Pericardium fibroblast (primary cell): ENCODE measurements around the gene PNPLA6.

DNA sequence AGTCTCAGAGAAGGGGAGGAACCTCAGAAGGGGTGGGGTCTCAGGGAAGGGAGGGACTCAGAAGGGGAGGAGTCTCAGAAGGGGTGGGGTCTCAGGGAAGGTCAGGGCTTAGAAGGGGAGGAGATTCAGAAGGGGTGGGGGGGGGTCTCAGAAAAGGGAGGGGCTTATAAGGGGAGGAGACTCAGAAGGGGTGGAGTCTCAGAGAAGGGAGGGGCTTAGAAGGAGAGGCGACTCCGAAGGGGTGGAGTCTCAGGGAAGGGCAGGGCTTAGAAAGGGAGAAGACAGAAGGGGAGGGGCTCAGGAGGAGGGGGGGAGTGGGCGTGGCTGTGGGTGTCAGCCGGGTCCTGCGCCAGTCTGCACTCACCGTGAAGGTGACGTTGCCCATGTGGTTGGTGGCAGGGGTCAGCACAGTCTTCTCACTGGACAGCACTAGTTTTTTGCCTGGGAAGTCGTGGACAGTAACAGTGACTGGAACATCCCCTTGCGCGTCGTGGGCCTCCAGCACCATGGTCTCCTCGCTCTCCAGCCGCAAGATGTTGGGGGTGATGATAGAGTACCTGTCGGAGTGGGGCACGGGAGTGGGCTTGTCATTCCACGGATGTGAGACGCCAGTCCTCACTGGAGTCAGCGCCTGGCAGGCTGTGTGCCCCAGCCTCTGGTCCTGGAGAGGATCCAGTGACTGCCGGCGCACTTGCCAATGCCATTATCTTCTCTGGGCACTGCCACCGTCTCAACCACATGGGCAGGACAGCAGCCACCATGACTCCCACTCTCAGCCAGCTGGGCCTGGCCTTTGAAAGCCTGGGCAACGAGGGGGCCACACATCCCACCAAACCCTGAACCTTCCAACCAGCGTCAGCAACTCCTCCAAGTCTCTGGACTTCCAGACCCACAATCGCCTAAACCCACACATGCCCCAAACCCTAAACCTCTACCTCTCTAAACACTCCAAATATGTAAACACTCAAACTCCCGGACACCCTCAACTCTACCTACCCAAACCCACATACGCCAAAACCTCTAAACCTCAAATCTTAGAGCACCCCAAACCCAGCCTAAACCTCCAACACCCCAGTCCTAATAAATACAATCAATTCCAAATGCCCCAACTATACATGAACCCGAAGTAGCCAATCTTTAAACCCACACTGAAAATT lies 1.2 kb downstream of the C3 start:
- RAMPAGE, long total RNA: no peak

DNA sequence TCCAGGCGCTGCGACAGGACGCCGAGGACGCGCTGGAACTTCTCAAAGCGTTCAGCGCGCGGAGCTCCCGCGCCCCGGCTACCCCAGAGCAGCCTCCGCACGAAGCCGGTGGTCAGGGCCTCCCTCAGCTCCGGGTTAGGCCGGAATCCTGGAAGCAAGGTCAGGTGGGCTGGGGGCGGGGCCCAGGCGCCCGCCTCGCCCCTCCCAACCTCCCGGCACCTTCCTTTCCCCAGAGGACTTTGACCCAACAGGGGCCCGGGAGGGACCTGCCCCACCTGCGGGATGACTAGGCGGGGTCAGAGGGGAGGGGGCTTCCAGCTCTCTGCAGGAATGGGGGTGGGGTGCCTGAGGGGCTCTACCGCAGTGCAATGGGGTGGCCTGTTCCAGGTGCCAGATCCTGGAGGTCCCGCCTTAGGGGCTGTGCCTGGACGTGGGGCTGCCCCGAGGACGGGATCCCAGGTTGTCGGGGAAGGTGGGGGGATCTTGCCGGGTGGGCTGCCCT lies 13.2 kb downstream of the TRIP10 start:
- RAMPAGE, long total RNA: no peak

DNA sequence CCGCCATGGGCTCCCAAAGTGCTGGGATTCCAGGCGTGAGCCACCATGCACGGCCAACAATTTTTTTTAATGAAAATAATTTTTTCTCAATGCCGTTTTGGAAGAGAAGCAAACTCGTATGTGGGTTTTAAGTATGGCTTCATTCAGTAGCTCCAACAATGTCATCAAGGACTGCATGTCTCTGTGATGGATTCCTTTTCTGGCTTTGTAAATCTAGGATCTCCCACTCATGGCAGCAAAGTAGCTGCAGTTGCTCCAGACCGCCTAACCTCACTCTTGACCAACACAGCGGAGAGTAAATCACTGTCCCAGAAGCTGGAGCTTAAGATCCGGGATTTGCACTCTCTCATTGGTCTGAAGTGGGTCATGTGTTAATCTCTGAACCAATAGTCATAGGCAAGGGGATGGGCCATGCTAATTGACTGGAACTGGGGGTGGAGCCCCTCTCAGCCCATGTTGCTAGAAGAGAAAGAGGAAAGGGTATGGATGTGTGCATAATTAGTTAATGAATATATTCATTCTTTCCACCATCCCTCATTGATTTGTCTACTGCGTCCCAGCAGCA lies 33.9 kb downstream of the VAV1 start:
- RAMPAGE, long total RNA: no peak

GRCh38 chr19:6833273-6833870 lies 54.0 kb upstream of the ADGRE1 start:
- RAMPAGE, long total RNA: no peak

DNA sequence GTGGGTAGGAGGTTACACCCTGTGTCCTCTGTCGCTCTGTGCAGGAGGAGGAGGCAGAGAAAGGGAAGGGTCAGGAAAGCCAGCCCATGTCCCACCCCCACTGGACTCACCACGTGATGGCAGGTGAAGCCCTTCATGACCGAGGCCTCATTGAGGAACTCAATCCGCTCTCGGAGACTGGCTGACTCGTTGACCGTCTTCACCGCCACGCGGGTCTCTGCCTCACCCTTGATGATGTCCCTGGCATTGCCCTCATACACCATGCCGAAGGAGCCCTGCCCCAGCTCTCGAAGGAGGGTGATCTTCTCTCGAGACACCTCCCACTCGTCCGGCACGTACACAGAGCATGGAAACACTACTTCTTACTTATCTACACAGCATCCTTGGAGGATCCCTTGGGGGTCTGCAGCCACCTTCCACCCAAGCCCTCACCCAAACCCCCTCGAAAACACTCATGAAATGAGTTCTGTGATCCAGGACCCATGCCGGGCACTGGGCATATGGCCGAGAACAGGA lies 55.7 kb downstream of the ZNF557 start:
- RAMPAGE, long total RNA: no peak

GRCh38 chr19:7136072-7136789 lies 66.7 kb downstream of the ZNF557 start:
- RAMPAGE, long total RNA: no peak

DNA sequence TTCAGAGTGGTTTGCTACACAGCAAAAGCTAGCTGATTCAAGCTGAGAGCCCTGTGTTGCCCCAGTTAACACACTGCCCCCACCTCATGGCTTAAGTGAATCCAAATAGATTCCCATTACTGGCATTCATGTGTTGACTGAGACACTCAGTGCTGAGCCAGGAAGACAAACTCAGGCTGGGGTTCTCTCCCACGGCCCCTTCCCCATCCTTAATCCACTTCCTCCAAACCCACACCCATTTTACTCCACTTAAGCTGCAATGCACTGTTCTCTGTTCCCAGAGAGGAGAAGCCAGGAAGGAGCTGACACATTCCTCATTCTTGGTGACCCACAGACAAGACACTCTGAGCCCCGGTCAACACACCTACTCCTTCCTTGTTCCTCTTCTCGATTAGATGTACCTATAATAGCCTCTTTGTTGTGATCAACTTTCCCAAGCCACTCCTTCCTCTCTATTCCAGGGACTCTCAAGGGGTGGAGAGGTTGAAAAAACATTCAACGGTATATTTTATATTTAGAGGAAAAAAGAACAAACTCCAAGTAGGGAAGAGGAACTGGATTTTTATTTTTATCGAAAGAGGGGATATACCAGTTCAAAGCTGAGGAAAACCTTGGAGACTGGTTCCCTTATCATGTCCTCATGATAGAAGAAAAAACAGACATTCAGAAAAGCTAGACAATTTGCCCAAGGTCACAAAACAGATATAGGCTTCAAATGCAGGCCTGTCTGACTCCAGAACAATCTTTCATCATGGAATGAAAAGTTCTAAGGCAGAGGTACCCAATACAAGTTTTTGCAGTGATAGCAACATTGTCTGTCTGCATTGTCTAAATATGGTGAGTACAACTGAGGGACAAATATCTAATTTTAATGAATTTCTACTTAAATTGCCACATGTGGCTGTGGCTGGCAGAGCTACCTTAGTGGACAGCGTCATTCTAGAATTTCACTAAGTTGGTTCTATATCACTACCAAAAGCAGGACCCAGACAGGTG lies 46.9 kb downstream of the INSR start:
- RAMPAGE, long total RNA: no peak

DNA sequence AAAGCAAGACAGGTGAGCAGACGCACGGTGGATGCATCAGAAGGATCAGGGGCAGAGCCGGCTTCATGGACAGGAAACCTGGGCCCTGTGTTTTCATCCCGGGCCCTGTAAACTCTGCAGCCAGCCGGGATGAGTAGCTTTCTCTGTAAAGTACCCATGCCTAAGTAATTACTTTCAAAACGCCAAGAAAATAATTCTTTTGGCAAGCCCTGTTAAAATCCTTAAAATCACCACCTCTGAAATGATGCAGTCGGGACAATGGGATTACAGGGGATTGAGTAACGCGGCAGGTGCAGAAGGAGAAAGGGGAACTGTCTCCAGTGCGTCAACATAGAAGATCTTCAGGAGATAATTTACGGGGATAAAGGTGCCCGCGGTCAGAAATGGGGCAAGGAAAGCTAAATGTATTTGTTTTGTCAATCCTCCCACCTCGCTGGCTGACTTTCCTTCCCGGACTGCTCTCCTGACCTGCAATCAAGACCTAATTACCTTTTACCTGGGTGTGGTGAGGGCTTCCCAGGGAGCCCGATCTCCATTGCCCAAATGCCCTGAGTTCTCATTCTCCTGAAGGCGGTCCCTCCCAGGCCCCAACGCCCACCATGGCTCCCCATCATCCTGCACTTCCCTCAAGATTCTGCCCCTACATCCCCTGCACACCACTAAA lies 26.2 kb downstream of the INSR start:
- RAMPAGE, long total RNA: no peak

DNA sequence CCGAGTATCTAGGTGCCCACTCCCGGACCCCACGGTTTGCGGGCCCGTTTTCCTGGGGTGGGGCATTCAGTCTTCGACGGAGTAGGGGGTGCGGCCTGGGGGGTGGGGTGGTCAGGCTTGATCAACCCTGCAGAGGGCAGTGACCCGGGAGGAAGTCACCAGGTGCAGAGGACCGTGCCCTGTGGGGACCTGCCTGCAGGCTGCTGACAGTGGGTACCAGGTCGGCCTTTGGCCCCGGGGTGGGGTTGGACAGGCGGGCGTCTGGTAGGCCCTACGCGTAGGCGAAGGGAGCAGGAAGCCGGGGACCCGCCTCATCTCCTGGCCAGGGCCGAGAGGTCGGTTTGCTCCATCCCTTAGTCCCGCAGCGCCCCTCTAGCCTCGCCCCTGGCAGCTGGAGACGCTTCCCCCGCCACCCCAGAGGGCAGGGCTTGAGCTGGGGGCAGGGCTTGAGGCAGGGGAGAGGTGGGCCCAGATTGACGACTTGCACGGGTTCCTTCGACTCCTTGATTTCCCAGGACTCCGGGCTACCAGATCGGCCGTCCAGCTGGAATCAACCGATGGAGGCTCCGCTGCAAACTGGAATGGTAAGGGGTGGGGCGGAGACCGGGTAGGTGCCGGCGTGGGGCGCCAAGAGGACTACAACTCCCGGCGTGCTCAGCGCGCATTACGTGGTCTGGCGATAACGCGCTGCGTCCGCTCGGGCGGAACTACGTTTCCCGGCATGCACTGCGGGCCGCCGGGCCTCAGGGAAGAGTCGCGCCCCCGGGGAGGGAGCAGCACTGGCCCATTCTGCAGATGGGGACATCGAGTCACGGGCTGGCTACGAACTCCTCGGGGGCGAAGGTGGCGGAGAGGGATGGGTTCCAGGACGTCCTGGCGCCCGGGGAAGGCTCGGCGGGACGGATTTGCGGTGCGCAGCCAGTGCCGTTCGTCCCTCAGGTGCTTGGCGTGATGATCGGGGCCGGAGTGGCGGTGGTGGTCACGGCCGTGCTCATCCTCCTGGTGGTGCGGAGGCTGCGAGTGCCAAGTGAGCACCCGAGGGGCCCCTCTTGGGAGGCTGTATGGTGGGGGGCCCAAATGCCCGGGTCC lies at the start of gene PNPLA6:
Gene PNPLA6, plus strand, starts transcription at position 724 of the 1,089 bp plus-strand sequence.
- RAMPAGE, long total RNA: start-site peak on the plus strand centred at position 751 of the sequence, 83 bp wide, 42 and 30 reads in 2 replicates

DNA sequence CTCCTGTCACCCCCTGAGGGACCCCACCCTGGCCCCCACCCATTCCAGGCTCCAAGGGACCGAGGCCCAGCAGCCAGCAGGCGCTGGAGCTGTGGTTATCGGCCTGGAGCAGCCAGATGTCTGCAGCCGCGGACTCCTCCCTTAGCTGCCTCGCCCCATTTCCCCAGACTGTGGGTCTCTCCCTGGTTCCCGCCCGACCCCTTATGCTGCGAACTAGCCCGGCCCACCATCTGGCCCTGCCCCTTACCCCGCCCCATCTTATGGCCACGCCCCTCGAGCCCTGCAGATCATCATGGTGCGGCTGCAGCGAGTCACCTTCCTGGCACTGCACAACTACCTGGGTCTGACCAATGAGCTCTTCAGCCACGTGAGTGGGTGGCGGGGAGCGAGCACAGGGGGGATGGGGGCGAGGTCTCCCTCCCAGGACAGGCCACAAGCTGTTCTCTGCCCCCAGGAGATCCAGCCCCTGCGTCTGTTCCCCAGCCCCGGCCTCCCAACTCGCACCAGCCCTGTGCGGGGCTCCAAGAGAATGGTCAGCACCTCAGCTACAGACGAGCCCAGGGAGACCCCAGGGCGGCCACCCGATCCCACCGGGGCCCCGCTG lies 5.7 kb downstream of the PNPLA6 start:
- RAMPAGE, long total RNA: no peak

GRCh38 chr19:7618335-7618759 lies 11.0 kb downstream of the XAB2 start:
- RAMPAGE, long total RNA: no peak

GRCh38 chr19:7739806-7740604 lies 7.3 kb downstream of the CD209 start:
- RAMPAGE, long total RNA: no peak

DNA sequence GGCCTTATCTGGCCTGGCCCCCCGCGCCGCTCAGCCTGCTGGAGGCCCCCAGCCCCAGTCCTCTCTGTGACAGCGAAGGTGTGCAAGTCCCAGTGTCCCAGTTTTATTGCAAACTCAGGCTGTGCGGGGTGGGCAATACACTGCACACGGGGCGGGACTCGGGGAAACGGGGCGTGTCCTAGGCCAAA lies 5.7 kb downstream of the PRR36 start:
- RAMPAGE, long total RNA: no peak

DNA sequence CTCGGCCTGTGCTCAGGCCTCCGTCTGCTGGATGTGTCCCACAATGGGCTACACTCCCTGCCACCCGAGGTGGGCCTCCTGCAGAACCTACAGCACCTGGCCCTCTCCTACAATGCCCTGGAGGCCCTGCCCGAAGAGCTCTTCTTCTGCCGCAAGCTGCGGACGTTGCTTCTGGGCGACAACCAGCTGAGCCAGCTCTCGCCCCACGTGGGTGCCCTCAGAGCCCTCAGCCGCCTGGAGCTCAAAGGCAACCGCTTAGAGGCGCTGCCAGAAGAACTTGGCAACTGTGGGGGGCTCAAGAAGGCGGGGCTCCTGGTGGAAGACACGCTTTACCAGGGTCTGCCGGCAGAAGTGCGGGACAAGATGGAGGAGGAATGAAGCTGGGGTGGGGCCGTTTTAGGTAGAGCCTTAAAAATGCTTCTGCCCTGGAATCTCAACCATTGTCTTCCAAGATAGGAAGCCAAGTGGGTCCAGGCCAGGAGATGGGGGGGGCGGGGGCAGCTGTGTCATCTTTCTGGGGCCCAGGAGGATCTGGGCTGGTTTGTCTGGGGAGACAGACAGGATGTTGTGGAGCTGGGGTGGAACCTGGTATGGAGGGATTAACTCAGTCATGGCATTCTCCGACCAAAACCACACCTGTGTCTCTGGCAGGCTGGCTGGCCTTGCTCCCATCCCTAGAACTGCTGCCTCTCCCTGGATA lies 3.0 kb upstream of the MAP2K7 start:
- RAMPAGE, long total RNA: no peak

GRCh38 chr19:7902987-7903757 lies 505 bp upstream of the MAP2K7 start:
- RAMPAGE, long total RNA: no peak

DNA sequence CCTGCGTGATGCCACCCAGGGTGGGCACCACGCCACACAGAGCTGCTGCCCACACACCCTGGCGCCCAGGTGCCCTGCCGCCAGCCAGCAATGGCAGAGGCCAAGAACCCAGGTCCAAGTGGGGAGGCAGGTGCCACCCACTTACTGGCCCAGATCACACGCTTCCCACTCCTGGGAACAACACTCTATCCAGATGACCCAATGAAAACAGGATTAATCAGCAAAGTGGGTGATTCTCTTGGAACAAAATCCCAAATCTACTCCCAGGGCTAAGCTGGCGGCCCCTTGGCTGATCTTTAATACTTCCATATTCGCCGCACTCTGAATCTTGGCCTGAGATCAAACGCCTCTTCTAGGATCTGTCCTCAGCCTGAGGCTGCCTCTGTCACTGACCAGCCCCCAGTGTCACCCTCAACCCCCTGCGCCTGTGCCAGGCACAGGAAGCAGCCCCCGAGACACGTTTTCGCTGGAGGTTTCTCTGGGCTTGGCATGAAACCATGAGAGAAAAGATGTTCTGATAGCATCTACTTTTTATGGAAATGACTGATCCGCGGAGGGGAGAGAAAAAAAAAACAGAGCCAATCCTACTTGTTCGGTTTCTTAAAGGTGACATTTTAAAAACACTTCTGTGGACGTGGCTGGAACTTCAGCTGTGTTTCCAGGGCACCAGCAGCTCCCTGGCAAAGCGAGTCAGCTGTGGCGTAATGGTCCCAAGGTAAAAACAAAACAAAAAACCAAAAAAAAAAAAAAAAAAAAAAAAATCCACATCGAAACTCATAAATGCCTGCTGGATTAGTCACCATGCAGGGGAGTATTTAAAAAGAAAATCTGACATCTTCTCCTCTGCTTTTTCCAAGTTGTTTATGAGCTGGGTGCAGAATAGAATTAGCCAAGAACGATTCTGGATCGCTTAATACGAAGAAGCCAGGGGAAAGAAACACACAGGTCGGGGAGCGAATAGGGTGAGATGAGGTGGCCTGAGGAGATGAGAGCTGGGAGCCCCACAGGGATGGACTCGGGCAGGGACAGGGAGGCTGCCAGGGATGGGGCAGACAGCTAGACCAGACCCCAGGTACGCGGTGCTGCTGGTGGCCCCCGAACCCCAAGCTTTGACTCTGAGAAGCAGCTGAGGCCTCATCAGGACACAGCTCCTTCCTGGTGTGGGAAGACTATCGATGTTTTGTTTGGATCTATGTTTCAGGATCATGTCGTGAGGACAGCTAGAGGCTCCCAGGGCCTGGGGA lies 2.7 kb upstream of the CTXN1 start:
- RAMPAGE, long total RNA: no peak

GRCh38 chr19:8366384-8366671 lies 2.4 kb downstream of the ANGPTL4 start:
- RAMPAGE, long total RNA: no peak

- RAMPAGE, long total RNA: no peak
Measured at GRCh38 chr19:8396528-8397600, 6.7 kb downstream of the RAB11B start.

DNA sequence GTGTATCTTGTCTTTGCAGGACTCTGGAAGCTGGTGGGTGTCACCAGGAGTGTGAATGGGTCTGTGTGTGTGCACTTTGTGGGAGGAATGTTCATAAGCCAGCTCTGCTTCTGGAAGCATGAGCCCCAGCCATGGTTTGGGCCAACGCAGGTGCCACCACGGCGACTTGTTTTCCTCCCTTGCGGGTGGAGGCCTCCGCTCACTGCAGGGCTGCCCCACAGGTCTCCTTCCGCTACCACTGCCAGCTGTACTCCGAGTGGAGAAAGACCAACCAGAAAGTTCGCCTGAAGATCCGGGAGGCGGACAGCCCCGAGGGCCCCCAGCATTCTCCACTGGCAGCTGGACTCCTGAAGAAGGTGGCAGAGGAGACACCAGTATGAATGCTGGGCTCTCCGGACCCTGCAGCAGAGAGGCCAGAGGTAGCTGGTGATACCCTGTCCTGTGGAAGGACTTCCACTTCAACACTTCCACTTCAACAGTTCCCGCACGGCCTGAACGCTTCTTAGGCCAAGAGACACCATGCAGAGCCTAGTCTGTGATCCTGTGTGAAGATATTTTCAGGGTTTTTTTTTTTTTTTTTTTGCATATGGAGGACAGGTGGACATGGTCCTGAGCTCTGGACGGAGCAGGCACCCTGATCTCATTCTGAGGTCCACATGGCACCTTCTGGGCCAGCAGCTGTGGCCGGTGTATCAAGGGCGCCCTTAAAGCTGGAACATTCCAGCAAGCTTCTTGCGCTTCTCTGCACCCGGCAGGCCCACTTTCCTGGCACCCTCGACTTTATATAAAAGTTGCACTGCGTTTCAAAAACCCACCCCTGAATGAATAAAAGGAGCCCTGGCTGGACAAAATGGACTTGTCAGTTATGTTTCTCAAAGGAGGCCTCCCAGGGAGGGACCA lies 6.4 kb upstream of the HNRNPM start:
- RAMPAGE, long total RNA: no peak

DNA sequence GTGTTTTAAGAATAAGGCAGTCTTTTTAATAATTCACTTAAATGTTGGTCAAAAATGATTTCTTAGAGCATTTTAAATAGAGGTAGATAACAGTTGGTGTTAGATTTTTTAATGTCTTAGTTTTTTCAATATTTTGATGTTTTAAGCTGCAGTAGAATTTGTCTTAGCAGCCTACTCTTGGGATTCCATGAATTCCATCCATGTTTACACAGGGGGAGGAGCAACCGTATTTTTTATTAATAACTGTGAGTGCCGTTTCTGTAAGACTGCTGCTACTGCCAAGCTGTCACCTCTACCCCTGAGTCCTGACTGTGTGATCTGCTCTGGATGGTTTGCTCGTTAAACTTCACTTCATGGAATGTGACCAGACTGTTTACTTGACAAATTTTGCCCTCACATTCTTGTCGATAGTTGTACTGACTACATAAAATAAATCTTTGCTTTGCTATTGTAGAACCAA lies 15.1 kb downstream of the HNRNPM start:
- RAMPAGE, long total RNA: no peak